Glomerular endothelial cell (primary cell): ENCODE measurements around a stretch of chr16.

DNA sequence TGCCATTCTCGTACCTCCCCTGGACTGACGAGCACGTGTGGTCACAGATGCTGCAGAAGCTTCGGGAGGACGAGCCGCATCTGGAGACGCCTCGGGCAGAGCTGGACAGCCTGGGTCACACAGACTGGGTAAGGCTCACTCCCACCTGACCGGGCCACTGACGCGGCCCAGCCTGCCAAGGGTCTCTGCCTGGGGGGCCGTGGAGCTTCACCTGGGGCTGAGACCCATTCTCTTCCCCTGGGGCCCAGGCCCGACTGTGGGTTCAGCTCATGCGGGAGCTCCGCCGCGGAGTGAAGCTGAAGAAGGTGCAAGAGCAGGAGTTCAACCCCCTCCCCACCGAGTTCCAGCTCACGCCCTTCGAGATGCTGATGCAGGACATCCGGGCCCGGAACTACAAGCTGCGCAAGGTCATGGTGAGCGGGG, 19.1 kb upstream of the TCF25 start:
- RAMPAGE, long total RNA = no peak

DNA sequence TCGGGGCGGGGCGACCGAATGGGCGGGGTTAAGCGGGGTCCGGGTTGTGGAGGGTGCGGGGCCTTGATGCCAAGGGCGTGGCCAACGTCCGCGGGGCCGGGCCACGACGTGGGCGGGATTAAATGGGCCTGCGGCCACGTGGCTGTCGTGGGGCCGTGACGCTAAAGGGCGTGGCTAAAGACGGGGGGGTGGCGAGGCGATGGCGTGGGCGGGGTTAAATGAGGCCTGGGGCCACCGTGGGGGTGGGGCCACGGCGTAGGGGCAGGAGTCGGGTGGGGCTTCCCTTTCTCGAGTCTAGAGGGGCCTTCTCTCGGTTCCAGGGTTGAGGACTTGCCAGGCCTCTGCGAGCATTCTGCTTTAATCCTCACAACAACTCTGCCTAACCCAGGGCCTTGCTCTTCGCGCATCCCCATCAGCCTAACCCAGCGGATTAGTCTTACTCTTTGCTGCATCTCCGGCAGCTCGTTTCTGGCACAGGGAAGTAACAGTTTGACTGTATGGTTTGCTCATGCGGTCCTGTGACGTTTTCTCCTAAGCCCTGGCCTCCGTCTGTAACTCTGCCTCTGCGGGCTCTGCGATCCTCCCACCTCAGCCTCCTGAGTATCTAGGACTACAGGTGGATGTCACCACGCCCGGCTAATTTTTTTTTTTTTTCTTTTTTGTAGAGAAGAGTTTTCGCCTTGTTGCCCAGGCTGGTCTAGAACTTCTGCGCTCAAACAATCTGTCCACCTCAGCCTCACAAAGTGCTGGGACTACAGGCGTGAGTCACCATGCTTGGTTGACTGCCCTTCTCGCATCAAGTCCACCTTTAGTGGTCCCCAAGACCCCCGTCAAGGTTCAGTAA, 964 bp downstream of the TCF25 start:
- RAMPAGE, long total RNA = no peak

GRCh38 chr16:89925625-89926736, 2.8 kb downstream of the TUBB3 start:
- RAMPAGE, long total RNA = no peak

GRCh38 chr16:89972413-89973303, 24.1 kb downstream of the DEF8 start:
- RAMPAGE, long total RNA = start-site peak on the plus strand at chr16:89972589-89972605, 37 and 58 reads in 2 replicates

- RAMPAGE, long total RNA = no peak
Observed at GRCh38 chr16:90008718-90009432, 10.4 kb downstream of the DBNDD1 start.

GRCh38 chr16:90043823-90044565, 21.5 kb downstream of the GAS8 start:
- RAMPAGE, long total RNA = no peak